M059J (cell line): ENCODE data around the genes AGTR1 and CPB1.

DNA sequence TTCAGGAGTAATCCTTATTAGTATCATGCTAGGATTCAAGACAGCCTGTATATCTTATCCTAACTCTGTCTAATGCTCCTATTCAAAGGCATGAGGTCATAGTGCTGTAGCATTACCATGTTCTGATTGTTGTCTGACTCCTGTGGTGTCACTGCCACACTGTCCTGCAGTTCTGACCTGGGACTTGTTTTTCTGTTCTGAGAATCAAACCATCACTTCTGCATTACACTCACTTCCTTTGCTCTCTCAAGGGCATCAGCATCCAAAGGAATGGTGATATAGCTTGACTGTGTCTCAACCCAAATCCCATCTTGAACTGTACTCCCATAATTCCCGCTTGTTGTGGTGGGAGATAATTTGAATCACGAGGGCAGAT lies 146.6 kb downstream of the DIPK2A start:
- RAMPAGE, long total RNA, result no peak

GRCh38 chr3:144909580-144909813 lies 937.9 kb downstream of the DIPK2A start:
- RAMPAGE, long total RNA, result no peak

DNA sequence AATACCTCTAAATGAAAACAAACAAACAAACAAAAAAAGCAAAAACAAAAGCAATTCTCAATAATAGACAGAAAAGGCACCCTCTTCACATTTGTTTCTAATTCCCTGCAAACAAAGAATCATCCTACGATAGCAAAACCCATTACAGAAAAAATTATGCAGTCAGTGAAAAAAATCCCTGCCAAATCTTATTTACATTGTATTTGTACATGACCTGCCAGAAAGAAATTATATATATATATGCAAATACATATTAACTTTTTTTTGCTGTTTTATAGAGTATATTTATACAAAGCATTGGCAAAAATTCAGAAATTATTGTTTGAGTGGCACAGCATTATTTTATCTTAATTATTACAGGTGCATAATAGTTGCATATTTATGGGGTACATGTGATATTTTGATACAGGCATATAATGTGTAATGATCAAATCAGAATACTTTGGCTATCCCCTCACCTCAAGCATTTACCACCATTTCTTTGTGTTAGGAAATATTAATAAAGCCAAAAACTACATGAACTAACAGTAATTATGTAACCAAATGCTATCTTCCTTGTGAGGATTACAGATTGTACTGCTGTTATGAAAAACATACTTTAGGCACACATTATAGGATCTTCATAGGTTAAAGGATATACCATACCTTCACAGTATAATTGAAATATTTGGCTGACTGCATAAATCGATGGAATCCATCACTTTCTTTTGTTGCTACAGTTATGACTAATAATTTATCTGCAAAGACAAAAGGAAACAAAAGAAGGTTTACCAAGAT lies 37.3 kb downstream of the PLOD2 start:
- RAMPAGE, long total RNA, result no peak

DNA sequence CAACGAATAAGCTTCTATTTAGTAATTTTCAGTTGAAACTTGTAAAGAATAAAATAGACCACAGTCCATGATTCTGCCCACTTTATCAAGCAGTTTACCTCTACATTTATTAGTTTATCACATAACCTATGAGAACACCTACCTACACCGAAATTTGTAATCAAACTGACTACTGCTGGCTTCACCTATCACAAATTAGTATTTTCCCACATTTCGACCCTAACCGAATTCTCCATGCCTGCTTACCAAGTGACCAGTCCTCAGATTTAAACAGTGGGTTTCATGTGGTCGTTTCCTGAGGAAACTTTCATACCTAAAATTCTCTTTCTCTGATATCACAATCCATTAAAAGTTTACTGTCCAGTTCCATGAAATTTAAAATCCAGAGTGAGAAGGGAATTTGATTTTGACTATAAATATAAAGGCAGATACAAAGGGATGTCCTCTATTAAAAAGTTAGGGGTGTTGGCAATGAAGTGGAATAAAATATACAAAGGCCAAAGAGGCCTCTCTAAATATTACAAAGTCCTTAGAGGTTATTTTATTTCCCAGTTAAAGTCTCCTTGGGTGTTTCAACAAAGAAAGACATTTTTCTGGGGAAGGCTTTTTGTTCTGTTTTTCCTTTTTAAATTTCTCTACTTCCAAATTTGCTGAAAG lies 1.9 kb downstream of the PLOD2 start:
- RAMPAGE, long total RNA, result no peak

GRCh38 chr3:146164804-146165521 lies 4.0 kb upstream of the PLOD2 start:
- RAMPAGE, long total RNA, result no peak

GRCh38 chr3:146497852-146498647 lies 28.7 kb upstream of the PLSCR2 start:
- RAMPAGE, long total RNA, result no peak

DNA sequence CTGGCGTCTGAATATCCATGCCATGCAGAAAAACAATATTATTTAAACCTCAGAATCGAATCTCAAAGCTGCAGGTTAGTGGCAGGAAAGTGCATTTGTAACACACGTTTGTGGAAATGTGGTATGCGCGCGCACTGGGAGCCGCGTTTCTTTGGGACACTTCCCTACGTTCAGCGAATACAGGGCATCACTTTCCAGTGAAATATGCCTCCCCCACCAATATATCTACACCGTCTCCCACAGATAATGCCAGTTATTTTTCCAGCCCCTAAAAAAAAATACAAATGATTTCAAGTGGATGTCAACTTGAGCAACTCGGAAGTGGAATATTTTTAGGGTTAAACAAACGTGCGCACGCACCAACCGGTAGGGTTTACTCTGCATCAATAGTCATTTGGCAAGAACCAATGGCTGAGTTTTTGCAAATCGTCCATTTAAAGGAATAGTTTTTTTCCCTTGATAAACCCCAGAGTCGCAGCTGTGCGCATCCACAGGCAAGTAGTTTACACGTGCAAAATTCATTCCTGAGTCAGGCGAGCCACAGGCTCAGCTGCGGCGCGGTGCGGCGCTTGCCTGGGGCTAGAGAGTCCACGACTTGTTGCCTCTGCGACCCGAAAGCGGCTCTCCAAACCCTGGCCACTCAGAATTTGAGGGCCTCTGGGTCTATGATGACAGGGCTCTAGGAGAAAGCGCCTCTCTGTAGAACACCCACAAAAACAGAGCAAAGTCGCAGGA lies 36.9 kb downstream of the ZIC4 start:
- RAMPAGE, long total RNA, result no peak

- RAMPAGE, long total RNA, result no peak
Observed at GRCh38 chr3:147389389-147390336, 16.7 kb downstream of the ZIC4 start.

DNA sequence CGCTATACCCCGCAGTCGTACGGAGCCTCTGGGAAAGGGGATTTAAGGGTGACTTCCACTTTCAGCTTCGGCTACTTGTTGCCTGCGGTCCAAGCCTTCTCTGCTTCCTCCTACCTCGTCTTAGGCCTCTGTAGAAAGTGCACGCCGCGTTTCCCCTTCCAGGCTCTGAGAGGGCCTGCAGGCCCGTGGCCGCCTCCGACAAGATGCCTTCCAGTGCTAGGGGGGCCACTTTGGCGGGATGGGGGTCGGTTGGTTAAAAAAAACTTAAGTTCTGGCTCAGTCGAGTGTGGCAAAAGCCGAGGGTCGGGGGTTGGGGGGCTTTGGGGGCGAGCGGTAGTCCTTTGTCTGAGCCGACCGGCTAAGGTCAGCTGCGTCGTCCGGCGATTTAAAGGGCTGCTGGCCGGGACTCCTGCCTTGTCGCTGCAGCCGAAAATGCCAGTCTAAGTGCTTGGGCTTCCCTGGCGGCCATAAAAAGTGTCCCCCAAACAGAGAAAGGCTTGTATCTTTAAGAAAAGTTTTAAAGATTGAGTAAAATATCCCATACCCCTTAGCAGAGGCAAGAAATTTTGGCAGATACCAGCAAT lies 8.0 kb downstream of the ZIC4 start:
- RAMPAGE, long total RNA, result no peak

GRCh38 chr3:147423213-147423538 lies 14.0 kb downstream of the ZIC1 start:
- RAMPAGE, long total RNA, result no peak

DNA sequence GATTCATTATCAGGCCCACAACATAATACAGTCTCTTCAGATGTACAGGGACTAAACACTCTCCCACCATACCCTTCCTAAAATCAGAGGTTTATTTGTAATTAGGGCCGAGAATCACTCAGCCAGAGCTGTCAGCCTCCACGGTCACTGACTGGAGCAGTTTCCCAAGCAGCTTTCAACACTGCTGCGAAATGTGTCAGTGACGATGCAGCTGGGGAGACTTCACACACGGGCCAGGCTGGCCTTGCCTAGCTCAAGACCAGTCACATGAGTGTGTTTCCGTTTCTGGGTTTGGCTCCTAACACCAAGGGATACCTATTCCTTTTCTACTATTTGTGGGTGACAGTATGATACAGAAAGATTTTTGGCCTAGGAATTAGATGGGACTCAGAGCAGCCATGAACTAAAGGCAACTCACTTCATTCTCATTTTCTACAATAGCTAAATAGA lies 272.0 kb downstream of the ZIC1 start:
- RAMPAGE, long total RNA, result no peak

DNA sequence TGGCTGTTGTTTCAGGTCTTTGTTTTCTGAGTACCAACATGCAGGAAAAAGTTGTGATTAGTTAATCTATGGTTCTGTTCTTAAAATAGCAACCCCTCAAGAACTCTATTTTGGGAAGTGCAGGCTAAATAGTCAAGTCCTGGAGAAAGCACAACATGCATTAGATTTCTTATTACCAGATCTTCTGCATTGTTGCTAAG lies 304.6 kb downstream of the ZIC1 start:
- RAMPAGE, long total RNA, result no peak

DNA sequence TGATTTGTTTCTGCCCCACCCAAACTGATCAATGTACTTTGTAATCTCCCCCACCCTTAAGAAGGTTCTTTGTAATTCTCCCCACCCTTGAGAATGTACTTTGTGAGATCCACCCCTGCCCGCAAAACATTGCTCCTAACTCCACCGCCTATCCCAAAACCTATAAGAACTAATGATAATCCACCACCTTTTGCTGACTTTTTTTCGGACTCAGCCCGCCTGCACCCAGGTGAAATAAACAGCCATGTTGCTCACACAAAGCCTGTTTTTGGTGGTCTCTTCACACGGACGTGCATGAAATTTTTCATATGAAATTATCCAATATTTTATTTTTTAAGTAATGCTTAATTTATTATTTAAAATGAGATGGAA lies 540.7 kb upstream of the AGTR1 start:
- RAMPAGE, long total RNA, result no peak

DNA sequence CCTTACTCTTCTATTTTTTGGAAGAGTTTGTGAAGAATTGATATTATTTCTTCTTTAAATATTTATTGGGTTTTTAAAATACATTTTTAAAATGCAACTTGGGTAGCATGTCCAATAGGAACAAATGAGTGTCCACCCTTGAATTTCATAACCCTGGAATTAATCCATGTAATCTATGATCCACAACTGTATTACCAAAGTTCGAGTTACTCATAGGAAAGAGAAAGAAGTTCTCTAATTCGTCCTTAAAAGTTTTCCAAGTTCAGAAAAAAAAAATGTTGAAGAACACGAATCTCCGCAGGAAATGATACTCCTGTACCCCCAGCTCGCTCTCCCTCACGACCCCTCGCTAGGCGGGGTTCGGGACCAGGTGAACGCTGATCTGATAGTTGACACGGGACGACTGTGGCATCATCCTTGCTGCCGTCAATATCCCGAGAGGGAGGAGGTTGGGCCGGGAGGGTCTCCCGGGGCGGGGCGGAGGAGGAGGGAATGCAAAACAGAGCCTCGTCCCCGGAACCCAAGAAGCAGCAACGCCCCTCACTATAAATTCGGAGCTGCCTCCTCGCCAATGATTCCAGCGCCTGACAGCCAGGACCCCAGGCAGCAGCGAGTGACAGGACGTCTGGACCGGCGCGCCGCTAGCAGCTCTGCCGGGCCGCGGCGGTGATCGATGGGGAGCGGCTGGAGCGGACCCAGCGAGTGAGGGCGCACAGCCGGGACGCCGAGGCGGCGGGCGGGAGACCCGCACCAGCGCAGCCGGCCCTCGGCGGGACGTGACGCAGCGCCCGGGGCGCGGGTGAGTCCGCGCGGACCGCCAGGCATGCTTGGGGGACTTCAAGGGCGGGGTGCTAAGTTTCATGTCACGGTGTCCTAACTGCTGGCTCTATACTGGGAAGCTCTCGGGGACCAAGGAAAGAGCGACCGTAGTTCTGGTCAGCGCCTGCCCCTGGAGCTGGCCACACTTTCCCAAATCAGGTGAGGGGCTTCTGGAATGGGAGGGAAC lies at the start of gene AGTR1:
Gene AGTR1 (plus strand): TSS at position 575 of the 1,006 bp plus-strand sequence.
- RAMPAGE, long total RNA, result no peak

- RAMPAGE, long total RNA, result no peak
Observed at GRCh38 chr3:148712261-148712707, 14.6 kb downstream of the AGTR1 start.

- RAMPAGE, long total RNA, result no peak
Observed at GRCh38 chr3:148735145-148735559, 37.4 kb downstream of the AGTR1 start.

GRCh38 chr3:148827506-148827956 lies at the start of gene CPB1:
Gene CPB1 (plus strand): TSS chr3:148827811.
- RAMPAGE, long total RNA, result no peak

DNA sequence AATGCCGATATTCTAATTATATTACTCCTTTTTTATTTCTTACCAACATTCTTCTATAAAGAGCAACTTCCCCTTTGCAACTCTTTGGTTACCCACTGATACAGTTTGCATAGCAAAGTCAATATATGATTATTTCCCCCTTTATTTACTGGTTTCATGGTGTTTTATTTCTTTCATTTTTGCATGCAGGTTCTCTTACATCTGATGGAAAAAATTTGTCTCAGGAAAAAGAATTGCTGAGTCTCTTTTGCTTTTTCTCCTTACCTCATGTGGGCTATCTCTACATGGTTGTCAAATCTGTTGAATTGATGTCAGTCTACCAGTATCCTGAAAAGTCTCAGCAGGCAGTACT lies 15.7 kb downstream of the HPS3 start:
- RAMPAGE, long total RNA, result no peak

- RAMPAGE, long total RNA, result no peak
Observed at GRCh38 chr3:149179855-149180616, 41.6 kb downstream of the CP start.

DNA sequence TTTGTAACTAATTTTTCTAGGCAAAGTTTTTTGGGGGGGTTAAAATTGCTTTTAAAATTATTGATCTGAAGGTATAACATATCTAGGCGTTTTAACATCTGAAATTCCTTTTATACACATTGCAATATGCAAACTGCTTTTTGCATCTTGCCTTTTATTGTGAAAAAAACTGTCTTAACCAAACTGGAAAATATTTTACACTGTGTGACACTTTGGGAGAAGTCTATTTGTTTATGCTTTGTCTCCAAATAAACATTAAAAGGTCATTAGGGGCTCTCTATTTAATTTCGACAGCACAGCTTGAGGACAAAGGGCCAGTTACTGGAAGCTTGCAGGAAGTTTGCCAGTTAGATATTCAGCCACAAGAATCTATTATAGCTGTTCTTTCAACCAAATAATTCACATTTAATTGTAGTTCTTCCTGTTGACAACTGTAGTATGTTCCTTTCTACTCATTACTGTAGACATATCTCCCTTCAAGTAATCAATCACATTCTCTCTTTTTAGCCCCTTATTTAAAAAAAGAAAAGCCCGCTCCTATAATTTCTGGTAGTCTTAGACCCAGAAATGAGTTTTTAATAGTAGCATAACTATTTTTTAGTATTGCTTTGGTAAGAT lies 6.1 kb downstream of the CP start:
- RAMPAGE, long total RNA, result no peak